Metanephros (tissue), 2 donors: ENCODE measurements around a stretch of chr3.

GRCh38 chr3:190720837-190721036, 141.8 kb downstream of the GMNC start:
- RAMPAGE, long total RNA, result no peak

GRCh38 chr3:191246105-191246552, 47.1 kb downstream of the OSTN start:
- RAMPAGE, long total RNA, result no peak

GRCh38 chr3:191307352-191307763, 21.8 kb upstream of the CCDC50 start:
- RAMPAGE, long total RNA, result no peak

GRCh38 chr3:191316334-191316678, 12.9 kb upstream of the CCDC50 start:
- RAMPAGE, long total RNA, result no peak

GRCh38 chr3:191328664-191328972, 576 bp upstream of the CCDC50 start:
- RAMPAGE, long total RNA, result no peak

DNA sequence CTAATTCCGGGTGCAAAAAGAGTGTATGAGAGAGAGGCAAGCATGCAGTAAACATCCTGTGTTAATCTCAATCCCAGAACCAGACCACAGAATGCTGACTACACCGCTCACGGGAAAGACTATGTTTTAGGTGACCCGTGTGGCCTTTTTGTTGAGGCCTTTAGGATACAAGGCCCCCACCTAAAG, 328 bp upstream of the CCDC50 start:
- RAMPAGE, long total RNA, result no peak

DNA sequence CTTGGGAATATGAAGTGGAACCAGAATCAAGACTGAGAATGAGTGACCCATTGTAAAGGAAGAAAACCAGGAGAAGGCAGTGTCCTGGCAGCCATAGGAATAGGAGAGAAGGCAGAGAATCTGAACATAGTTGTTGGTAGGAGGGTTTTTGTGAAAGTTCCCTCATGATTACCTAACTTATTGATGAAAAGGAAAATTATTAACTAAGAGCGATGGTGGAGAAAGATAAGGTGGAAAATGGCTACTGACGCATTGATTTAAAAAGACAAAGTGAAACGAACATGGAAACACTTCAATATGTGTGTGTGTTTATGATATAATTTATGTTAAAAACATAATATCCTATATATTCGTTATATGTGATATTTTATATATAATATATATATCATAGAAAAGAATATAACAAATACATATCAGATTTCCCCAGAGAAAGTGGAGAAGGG, 29.5 kb upstream of the PYDC2 start:
- RAMPAGE, long total RNA, result no peak

DNA sequence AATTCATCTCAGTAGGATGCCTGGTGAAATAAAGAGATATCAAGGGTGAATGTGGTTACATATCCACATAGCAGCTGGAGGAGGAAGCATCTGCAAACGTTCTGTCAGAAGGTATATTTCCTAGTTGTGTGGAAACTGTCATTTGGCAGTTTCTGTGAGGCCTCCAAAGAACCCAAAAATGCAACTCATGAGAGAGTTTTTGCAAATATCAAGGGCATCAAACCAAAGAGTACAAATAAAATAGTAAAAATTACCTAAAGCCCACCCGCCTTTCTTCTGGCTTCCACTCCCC, 547.7 kb downstream of the PYDC2 start:
- RAMPAGE, long total RNA, result no peak

DNA sequence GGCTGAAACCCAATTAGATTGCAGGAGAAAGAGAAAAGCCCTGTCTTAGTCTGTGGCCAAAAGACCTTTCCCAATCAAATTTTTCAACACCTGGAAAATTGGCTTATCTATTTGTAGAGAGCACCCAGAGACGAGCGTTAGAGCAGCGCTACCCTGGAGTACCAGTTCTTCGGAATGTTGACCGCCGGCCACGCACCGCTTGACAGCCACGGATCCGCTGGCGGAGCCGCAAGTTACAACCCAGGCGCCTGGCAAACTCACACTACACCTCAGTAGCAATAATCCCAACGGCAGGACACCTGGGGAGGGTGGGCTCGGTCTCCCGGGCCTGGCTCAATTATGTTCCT, 1.3 kb downstream of the MB21D2 start:
- RAMPAGE, long total RNA, result no peak

GRCh38 chr3:192916737-192917357, 809 bp downstream of the MB21D2 start:
- RAMPAGE, long total RNA, result no peak

GRCh38 chr3:192957471-192958178, 40.0 kb upstream of the MB21D2 start:
- RAMPAGE, long total RNA, result no peak

DNA sequence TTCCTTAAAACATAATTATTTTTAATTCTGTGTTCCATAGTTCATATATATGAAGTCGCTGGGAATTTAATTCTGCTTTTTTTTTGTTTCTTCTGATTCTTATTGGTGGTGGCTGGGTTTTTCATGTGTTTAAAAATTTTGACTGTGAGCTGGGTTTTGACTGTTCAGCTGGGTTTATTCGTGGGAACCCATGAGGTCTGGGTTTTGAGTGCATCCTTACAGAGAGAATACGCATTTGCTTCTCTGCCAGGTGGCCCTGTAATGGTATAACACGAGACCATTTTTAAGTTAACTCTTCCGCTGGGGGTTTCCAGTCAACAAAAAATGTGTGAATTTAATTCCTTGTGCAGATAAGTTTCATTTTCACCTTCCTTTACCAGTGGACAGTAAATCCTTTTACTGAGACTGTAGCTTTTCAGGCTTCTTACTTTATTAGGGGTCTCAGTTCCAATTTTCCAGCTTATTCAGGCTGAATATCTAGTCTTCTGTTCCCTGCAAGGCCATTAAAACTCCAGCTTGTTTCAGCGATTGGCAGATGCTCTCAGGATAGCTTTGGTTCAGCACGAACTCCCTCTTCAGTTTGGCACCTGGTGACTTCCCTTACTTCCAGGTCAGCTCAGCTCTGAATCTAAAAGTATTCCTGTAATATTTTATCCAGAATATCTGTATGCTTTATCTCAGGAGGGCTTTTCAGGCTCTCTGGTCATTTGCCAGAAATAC, 149.7 kb downstream of the OPA1 start:
- RAMPAGE, long total RNA, result no peak

DNA sequence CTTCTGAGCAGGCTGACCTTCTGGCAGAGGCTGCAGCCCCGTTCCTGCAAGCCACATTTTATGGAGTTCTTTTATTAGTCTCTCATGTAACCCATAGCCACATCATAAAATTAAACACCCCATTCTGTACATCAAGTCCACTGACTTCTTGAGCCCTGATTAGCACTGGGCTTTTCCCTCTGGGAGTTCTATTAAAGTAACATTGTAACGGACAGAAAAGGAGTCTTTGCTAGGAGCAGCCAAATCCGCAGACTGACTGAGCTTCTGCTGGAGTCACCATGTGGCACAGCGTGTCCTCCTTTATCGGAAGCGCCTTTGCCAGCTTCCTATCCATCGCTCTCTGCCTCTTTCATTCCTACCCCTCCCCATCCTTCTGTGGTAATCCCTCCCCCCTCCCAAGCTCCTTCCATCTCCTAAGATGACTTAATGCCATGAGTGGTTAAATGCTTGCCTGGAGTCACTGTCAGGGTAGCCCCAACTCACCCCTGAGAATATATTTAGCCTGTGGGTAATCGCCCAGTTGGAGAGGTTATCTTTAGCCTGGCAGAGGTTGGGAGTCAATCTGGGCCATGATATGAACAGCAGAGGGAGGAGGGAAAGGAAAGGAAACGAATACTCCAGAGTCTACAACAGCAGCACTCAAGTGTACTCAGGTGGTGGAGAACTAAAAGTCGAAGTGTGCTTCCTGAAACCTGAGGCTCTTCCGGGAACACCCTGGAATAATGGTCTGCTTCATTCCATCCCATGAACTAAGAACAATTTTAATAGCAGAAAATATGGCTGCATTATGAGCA, 138.3 kb upstream of the HES1 start:
- RAMPAGE, long total RNA, result no peak

DNA sequence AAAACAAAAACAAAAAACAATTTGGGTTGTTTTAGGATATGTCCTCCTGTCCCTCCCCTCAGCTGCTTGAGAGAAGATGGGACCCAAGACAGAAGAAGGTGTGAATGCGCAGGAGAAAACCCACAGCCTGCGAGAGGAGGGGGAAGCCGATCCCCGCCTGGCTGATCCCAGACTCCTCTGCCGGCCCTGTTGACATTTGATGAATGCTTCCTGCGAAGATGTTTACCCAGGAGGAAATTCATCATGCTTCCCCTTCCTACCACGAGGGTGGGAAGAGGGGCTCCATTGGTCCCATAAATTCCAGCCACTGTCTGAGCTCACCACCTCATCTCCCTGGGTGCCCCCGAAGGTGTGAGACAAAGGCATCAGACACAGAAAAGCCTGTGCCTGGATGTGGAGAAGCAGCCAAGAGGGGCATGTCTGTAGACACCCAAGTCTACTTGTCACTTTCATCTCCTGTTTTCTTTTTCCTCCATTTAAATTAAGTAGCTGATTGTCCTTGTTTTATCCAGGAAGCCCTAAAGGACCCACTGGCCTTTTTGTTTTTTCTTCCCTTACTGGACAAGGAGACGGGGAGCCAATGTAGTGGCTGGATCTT, 95.4 kb upstream of the HES1 start:
- RAMPAGE, long total RNA, result no peak

GRCh38 chr3:194072214-194072626, 63.7 kb upstream of the HES1 start:
- RAMPAGE, long total RNA, result no peak

DNA sequence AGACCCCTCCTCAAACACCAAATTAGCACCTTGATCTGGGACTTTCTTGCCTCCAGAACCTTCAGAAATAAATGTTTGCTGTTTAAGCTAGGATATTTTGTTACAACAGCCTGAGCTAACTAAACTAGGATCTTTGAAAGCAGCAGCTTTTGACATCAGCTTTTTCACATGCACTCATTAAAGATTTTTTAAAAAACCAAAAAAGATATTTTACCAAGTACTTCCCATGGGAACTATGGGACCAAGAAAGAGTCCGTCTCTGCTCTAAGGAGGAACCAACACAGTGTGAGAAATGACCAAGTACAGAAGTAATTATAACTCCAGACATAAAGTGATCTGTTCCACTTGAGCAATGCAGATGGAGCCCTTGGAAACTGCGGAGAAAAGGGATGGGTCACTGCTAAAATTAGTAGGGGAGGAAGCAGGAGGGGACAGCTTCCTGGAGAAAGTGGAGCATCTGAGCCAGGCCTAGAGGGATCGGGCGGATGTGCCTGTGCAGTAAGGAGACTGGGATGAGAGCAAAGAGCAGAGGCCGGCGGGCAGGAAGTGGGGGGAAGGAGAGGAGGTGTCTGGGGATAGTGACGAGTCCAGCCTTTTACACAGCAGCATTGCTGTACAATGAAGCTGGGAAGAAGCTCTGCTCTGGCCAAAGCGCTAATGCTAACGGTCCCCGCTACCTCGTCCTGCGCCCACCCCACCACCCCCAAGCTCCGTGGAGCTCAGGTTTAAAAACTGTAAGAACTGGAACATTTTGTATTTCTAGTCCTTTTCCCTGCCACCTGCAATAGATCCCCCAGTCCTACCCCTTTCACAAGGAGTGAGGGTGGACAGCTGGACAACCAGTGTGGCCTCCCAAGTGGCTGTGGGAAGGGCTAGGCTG, 53.2 kb upstream of the HES1 start:
- RAMPAGE, long total RNA, result no peak

DNA sequence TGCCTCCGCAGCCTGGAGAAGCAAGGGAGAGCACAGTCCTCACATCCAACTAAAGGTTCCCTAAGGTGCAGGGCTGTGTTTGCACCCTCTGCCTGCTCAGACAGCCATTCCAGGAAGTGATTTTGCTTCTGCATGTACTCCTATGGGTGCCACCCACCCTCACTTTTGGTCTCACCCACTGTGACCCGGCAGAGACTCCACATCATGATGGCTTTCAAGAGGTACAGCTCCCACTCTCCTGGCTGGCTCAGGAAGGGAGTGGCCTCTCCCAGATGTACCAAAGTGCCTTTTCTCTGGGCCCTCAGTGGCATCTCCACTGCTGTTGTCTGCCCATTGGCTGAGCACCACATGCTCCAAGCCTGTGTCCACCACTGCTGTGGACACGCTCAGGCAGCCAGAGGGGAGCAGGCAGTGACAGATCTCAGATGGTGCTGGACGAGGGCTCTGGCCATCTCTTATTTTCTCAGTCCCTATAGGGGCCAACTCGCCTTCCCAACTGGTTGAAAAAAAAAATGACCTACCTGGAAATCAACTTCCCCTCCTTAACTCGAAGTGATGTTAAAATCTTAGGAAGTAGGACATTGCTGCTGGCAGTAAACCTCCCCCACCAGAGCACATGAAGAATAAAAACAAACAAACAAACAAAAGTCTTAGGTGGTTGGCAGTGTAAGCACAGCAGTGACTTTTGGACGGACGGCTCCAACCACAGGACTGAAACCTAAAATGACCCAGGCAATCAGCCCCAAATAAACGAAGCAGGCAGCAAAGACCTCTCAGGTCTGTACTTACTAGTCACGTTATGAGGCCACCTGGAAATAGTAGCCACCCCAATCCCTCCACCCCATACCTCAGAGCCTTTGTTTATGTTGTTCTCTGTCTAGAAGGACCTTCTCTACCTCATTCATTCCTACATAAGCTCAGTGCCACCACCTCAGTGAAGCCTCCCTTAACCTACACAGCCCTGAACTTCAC, 33.8 kb upstream of the HES1 start:
- RAMPAGE, long total RNA, result no peak

DNA sequence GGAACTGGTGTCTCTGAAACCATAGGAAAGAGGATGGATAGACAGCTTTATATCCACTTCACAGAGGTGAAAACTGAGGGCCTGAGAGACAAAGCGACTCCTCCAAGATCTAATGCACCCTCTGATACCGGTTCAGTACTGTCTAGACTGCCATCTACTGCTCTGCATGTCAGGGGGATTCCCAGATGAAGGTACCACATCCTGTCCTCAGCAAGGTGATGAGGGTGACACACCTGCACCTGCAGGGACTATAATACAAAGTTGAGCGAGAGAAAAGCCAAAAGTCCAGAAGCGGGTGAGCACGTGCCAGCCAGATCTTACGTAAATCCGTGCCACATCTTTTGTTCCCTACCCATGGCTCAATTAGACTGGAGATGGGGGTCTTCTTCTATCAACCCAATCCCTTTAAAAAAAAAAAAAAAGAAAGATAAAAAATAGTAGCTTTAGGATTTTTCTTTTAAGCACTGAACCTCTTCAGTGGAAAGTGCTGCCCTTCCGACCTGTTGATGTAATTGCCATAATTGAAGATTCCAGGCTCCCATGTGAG, 32.4 kb upstream of the HES1 start:
- RAMPAGE, long total RNA, result no peak

DNA sequence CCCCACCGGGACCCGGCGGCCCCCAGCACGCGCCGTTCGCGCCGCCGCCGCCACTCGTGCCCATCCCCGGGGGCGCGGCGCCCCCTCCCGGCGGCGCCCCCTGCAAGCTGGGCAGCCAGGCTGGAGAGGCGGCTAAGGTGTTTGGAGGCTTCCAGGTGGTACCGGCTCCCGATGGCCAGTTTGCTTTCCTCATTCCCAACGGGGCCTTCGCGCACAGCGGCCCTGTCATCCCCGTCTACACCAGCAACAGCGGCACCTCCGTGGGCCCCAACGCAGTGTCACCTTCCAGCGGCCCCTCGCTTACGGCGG, 1.9 kb downstream of the HES1 start:
- RAMPAGE, long total RNA, result no peak

DNA sequence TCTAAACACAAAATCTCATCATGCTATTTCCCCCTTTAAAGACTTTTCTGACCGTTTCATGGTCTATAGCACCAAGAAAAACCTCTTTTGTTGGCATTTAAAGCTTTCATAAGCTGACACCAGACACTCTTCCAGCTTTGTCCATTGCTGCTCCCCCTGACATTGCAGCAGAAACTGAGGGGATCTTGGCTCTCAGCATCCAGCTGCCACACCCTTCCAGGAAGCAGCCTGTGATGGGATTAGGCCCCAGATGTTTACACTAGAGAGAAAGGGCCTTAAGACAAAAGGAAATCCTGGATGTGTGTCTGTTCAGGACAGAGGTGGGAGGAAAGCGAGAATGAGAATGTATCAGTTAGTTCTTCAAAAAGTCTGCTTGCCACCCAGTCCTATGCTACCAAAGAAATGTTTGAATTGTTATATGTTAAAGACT, 58.7 kb downstream of the HES1 start:
- RAMPAGE, long total RNA, result no peak